Sternocleidomastoid (tissue), 1 donor: ENCODE measurements around a stretch of chr17.

DNA sequence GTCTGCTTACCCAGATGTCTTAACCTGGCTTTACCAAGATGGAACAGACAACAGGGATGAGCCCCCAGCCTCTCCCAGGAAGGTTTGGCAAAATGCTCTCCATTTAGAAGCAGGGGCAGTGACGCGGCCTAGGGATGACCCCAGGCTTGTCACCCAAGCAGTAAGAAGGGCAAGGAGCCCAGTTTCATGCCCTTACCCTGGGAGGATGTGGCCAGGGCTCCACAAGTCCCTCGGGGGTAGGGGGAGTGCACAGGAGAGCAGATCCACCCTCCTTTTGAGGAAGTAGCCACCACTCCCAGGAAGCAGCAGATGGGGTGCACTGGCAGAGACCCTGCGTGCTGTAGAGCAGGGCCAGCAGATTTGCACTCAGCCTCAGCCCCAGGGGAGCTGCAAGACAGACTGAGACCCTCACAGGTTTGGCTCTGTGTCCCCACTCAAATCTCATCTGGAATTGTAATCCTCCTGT is 73.7 kb downstream of the GOSR1 start:
- PRO-cap, result no peak

- PRO-cap, result bidirectional peak, plus-strand start at chr17:30709020, minus-strand start at chr17:30708824
Observed at GRCh38 chr17:30708609-30709172, 115.8 kb downstream of the CRLF3 start.

DNA sequence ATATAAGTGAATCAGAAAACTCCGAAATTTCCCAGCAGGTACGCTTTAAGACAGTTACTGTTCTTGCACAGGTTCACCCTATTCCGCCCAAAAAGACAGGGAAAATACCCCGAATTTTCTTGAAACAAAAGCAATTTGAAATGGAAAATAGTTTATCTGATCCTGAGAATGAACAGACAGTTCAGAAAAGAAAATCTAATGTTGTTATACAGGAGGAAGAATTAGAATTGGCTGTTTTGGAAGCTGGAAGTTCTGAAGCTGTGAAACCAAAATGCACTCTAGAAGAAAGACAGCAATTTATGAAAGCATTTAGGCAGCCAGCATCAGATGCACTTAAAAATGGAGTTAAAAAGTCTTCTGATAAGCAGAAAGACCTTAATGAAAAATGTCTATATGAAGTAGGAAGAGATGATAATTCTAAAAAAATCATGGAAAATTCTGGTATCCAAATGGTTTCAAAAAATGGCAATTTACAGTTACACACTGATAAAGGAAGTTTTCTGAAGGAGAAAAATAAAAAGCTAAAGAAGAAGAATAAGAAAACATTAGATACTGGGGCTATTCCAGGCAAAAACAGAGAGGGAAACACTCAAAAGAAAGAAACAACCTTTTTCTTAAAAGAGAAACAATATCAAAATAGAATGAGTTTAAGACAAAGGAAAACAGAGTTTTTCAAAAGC is 3.4 kb downstream of the ATAD5 start:
- PRO-cap, result no peak

DNA sequence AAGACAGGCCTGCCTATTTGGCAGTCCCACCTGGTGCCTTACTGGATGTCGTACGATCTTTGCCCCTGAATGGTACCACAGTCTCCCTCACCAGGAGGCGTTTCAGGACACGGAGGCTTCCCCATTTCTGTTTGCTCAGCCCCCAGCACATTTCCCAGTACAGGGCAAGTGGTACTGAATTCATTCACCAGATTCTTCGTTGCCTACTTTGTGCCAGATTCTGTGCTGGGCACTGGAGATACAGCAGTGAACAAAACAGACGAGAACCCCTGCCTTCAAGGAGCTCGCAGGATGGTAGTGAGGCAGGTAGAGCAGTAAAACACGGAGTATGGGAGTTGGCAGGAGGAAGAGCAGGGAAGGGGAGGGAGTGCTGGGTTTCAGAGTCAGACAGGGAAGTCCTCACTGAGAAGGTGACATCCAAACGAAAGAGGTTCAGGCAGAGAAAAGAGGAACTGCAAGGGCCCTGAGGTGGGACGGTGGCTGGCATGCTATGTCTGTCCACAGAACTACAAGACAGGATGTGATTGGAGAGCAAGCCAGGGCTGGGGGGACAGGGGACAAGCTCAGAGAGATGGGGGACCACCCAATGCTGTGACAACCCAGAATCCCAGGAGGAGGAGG is 99.7 kb downstream of the RAB11FIP4 start:
- PRO-cap, result no peak

DNA sequence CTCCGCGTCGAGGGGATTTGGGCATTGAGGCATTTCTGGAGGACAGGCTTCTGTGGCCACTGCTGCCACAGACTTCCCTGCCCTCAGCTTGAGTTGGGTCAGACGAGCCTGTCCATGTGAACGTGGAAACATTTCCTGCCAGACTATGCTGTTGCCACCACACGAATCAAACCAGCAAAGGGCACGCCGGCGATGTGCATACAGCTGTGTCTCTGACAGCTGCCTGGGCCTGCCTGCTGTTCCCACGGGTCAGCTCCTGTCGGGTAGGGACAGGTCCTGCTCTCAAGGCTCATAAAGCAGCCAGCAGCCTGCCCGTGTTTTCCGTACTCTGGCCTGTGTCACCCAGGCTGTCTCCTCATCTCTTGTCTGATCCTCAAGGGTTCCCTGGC is 100.3 kb downstream of the RAB11FIP4 start:
- PRO-cap, result no peak

DNA sequence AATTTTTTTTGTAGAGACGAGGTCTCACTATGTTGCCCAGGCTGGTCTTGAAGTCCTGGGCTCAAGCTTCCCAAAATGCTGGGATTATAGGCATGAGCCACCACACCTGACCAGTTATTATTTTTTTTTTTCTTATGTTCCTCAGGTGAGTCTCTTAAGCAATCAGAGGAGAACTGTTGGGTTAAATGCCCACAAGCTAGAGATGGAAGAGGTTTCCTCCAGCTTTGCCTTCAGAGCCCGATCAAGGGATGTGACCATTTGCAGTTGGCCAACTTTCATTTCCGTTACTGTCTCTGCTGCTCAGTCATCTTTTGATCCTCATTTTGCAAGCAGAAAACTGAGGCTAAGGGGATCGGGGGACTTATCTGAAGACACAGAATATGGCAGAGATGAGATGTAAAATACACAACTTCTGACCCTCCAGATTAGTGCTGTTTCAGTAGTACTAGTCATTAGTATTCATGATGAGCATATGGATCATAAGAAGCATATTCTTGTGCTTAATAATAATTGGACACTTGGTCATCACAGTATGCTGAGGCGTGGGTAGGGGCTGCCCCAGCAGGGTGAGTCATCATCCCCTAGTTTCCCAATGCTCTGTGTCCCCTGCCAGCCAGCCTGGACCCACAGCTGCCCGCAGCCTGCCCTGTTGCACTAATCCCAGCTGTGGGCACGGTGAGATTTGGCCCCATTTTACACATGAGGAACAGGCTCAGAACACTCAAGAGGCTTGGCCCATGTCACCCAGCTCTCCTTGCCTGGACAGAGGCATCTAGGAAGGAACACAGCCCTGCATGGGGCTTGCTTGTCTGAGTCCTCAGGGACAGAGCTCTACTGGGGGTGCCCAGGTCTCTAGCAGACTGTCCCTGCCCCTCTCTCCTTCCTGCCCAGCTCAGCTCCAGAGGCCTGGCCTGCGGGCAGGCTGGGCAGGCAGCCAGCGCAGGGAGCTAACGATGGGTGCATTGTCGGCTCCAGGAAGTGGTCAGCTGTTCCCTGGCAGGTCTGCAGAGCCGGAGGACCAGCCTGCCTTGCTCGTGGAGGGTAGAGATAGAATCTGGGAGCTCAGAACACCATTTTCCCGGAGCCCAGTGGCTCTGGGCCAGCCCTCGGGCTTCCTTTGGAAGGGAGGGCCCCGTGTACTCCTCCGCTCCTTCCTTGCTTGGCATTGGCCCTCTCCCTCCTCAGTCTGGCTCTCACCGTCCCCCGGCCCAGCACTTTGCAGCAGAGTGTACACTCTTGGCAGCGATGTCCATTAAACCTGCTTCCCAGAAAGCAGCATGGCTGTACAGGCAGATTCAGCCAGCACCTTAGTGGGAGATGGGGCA is 189.2 kb downstream of the RAB11FIP4 start:
- PRO-cap, result unidirectional peak, plus-strand start at position 700 of the sequence; bidirectional peak, plus-strand start at position 989 of the sequence, minus-strand start at position 891 of the sequence

- PRO-cap, result no peak
Observed at GRCh38 chr17:31650045-31650310, 209.1 kb downstream of the COPRS start.

DNA sequence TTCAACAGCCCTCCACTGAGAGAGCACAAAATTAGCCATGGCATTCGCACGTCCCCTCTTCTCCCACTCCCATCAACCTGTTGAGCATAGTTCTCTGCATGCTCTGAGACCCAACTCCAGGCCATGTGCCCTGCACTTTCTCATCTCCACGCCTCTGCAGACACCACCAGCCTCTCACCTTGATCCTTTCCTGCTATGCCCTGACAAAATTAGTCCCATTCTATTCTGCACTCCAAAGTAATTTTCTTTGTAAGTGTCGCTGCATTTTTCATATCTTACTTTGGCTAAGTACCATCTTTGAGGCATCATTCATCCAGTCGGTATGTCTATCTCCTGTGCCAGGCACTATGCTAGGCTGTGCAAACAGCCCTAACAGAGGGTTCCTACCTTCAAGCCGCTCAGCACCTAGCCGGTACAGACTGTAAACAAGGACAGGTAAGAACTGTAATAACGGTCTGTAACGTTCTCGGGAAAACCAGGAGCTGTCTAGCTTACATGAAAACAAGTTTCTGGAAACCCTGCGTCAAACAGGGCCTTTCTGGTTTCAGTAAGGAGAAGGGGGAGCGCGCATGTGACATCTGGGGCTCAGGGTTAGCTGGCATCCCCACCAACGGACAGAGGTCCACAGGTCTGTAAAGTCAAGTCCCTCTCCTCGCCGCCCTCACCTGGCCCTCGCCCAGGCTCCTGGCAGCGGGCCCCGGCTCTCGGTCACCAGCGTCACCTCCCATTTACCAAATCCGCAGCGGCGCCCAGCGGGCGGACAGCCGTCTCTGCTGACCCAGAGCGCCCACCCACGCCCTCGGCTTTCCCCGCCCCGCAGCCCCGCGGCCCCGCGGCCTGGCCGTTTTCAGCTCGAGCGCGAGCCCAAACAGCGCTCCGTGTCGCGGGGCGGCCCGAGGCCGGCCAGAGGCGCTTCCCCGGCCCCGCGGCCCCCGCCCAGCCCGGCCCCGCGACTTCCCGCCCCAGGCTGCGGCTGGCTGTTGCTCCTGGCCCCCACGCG is 651 bp downstream of the COPRS start:
- PRO-cap, result no peak

DNA sequence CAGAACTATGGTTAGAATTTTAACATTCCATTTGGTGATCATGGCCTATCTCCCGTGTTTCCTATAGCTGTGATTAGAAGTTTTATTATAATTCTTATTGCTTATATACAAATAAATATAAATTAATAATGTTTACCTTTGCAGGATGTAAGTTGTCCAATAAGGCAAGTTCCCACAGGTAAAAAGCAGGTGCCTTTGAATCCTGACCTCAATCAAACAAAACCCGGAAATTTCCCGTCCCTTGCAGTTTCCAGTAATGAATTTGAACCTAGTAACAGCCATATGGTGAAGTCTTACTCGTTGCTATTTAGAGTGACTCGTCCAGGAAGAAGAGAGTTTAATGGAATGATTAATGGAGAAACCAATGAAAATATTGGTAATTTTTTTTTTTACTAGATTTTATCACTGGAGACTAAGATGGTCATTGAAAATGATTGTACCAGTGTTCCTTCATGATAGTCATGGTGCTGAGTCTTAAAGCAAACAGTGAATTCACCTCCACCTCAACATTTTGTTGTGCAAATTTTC is 31.8 kb upstream of the LRRC37B start:
- PRO-cap, result no peak

DNA sequence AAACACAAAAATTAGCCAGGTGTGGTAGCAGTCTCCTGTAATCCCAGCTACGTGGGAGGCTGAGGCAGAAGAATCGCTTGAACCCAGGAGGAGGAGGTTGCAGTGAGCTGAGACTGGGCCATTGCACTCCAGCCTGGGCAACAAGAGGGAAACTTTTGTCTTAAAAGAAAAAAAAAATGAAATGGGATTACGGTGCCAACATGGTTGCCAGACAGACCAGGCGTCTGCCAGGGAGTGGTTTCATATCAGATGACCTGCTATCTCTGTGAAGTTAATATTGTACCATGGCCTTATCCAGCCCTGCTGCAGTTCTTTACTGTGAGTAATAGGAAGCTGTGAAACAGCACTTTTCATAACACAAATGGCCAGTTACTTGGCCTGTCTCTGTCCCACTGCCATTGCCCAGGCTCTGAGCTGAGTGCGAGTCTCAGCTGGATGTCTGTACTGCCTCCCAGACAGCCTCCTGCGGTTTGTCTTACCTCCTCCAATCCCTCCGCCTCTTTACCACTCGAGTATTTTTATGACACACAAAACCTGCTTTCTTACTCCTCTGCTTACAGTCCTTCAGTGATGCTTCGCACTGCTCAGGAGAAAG is 17.4 kb upstream of the RHOT1 start:
- PRO-cap, result no peak

- PRO-cap, result no peak
Observed at GRCh38 chr17:32487192-32487343, 275 bp downstream of the CDK5R1 start.

- PRO-cap, result no peak
Observed at GRCh38 chr17:32553687-32554489, 67.1 kb downstream of the CDK5R1 start.

DNA sequence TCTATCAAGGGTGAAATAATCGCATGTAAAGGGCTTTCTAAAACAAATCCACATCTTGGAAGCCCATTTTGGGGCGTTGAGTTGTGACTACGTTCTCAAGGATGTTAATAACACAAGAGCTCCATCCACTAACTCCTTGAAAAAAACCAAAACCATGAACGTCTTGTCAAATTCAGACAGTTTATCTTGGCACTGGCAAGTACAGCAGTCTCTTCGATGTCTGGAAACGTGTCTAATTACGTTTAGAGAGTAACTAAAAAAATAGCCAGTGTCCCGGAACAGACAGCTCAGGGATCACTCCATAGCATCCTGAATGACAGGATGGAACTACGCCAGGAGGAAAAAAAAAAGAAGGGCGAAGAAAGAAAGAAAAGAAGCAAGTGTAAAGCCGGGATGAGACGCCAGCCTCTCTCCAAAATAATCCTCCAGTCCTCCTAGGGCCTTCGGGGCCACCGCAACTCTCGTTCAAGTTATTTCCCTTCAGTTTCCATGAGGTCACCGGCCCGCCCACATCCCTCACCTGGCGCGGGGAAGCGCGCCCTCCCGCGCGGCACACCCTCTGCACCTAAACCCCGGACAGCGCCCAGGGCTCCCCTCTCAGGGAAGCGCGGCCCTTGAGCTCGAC is 877 bp downstream of the MYO1D start:
- PRO-cap, result bidirectional peak, plus-strand start at position 519 of the sequence, minus-strand start at position 436 of the sequence

- PRO-cap, result no peak
Observed at GRCh38 chr17:33290873-33292052, 1.8 kb downstream of the ASIC2 start.

GRCh38 chr17:34156439-34157437 is 98.3 kb upstream of the CCL2 start:
- PRO-cap, result no peak

DNA sequence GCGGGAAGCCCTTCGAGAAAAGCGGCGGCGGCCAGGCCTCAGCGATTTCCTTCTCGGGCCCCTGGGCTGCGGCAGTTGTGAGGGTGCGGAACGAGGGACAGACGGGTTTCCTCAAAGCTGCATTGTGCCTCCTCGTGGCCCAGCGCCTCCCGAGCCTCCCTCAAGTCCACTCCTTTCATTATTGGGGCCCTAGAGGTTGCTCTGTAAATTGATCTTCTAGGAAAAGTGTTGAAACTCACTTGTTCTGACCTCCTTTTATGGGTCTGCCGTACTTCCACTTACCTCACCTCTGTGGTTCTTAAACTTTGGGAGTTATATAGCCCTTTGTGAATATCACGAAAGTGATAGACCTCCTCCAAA is 744 bp downstream of the LIG3 start:
- PRO-cap, result bidirectional peak, plus-strand start at position 74 of the sequence, minus-strand start at position 109 of the sequence; unidirectional peak, minus-strand start at position 168 of the sequence

DNA sequence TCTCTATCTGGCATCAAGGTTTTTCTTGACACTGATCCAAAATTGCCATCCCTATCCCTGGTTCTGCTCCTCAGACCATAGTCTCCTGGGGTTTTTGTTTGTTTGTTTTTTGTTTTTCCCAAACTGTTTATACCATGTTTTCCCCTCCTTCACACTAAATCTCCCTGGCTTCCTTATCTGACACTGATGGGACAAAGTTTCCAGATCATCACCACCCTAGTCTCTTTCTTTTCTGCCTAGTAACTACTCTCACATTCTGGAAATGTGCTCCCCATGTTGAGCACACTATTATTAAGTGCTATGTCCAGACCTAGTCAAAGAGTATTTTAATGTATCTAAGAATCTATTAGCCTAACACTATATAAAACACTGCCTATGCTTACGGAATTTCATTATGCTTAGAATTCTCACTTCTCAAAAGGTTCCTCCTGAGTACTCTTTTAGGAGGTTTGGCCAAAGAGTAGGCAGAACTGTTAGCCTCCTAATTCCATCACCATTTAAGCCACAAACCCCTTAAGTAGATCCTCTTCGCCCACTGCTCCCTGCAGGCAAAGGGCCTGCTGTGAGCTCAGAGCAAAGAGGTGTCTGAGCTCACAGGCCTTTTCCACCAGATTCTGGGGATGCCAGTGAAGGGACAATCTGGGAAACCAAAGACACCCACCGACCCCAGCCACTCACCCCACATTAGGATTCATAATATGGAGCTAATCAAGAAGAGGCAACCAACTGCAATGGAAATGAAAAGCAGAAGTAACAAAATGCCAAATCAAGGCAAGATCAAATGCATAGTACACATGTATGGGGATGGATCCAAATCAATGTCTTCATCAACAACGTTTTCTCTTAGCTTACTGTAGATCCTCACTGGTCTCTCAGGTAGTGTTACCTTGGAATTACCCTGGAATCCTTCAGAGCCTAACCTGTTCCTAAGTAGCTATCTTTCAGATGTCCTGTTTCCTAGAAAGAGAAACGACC is 37.9 kb downstream of the LIG3 start:
- PRO-cap, result no peak

DNA sequence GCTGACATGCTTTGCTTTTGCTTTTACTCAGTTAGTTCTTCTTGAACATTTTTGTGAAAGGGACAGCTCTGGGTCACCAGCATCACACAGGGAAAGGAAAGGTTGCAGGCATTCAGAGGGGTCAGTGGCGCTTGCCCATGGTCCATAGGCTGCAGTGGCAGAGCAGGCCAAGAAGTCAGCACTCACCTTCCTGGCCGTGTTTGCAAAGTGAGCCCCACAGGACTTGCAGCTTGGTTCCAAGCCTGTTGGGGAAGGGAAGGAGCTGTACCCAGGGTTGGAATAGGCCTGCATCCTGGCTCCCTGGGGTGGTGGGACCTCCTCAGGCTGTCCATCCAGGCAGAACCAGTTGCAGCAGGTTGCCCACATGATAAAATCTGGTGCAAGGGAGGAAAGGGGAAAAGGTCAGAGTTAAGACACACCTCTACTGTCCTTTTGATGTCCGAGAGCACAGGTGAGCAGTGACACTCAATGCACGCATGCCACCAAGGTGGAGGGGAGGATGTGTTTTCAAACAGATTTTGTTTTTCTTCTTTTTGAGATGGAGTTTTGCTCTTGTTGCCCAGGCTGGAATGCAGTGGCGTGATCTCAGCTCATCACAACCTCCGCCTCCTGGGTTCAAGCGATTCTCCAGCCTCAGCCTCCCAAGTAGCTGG is 37.2 kb downstream of the RFFL start:
- PRO-cap, result no peak

- PRO-cap, result no peak
Observed at GRCh38 chr17:35051663-35052214, 11.8 kb downstream of the RFFL start.

DNA sequence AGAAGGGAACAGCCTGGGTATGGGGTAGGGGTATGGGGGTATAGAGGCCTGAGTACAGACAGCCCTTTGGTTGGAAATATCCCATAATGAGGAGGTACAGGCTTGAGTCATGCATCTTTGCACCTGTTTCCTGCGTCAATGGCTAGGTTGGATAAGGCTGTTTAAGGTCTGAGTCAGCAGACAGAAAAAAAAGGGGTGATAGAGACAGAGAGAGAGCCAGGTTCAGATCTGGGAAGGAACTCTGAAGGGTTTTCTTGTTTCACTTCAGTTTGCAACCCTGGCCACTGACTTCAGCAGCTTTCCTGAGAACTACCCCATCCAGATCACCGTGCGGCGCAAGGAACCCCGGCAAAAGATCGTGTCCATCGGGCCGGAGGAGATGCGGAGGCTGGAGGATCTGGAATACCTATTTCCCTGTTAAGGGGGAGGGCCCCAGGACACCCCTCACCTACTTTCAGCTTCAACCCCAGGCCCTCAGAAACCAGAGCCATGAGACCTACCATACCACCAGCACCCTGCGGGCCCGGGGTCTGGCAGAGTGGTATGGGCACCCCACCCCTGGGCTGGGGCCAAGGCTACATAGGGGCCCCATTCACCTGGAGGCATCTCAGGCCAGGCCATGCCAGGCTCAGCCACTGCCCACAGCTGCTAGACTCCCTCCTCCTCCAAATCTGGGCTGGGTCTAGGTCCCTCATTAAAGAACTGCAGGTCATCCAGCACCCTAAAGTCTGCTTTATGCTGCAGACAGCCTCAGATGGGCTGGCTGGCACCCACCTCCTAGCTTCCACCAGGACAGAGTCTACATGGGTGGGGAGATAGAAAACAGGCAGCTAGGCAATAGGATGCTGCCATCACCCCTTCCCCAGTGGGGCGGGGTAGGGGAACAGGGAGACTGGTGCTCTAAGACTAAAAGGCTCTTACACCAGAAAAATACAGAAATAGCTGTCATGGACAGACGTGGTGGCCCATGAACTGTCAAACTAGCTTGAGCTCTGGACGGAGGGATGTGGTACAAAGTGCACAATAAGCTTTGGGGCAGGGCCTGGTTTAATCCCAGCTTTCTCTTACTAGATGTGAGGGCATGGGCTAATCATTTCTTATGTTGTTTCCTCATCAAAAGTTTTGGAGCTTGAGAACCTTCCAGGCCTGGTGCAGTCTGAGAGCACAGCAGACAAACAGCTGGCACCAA is 9.0 kb downstream of the FNDC8 start:
- PRO-cap, result no peak